Foreskin keratinocyte (primary cell): Measurements from ENCODE around the genes TBX15 and HAO2.

- RAMPAGE, total RNA: no peak
Observed at GRCh38 chr1:116982164-116982954, 19.2 kb upstream of the CD101 start.

- RAMPAGE, total RNA: no peak
Observed at GRCh38 chr1:116987851-116988671, 13.5 kb upstream of the CD101 start.

DNA sequence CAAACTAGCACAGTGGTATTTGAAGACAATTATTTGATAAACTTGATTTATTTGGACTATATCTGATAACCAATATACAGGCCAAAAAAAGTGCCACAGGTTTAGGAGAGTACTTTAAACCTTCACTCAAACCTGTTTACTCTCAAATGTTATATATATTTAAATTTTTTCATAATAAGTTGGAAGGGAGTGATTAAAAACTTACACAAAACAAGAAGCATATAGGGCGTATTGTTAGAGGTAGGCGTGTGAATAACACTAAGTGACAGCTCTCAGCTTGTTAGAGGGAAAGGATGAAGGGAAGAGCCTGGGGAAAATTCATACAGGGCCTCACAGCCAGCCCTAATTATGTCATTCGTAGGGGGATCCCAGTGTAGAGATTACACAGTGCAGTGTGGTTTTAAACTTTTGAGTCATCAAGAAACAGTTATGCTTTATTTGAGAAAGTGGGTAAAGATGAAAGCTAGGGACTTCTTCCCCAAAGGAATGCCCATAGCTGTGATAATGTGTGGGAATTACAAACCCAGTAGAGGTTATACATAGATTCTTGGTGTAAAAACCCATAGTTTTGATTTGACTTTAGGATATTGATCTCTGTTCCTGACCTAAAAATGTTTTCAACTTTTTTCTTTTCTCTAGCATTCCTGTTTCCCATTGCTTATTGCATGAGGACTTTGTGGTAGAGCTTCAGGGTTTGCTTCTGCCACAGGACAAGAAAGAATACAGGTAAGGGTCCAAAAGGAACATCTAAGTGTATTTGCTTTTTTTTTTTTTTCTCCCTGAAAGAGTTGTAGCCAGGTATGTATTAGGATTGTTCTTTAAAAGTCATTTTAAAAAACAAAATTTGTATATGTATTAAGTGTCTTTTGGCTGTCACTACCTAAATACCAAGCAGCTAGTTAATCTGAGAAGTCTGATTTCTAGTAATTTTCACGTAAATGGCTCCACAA, 1.9 kb downstream of the TTF2 start:
- RAMPAGE, total RNA: no peak

DNA sequence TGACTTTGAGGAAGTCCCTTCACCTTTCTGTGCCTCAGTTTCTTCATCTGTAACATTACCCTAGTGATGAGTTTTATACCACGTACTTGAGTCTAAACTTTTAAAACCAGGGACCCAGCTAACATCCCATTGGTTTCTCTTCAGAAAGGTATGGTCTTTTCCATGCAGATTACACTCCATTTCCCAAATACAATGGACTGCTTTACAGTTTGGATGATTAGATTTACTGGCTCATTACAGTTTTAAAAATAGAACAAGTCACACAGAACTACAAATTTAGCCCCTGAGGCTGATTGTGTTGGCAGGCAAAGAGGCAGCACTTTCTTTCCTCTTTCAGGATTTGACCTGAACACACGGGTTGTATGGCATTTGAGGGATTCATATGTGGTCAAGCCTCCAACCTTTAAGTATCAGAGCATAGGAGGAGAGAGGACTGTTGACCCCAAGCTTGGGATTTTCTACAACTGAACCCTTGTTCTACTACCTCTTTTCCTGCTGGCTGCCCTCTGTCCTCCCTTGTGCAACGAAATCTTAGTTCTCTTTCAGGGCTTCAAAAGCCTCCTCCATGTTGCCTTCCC, 21.8 kb upstream of the VTCN1 start:
- RAMPAGE, total RNA: no peak

DNA sequence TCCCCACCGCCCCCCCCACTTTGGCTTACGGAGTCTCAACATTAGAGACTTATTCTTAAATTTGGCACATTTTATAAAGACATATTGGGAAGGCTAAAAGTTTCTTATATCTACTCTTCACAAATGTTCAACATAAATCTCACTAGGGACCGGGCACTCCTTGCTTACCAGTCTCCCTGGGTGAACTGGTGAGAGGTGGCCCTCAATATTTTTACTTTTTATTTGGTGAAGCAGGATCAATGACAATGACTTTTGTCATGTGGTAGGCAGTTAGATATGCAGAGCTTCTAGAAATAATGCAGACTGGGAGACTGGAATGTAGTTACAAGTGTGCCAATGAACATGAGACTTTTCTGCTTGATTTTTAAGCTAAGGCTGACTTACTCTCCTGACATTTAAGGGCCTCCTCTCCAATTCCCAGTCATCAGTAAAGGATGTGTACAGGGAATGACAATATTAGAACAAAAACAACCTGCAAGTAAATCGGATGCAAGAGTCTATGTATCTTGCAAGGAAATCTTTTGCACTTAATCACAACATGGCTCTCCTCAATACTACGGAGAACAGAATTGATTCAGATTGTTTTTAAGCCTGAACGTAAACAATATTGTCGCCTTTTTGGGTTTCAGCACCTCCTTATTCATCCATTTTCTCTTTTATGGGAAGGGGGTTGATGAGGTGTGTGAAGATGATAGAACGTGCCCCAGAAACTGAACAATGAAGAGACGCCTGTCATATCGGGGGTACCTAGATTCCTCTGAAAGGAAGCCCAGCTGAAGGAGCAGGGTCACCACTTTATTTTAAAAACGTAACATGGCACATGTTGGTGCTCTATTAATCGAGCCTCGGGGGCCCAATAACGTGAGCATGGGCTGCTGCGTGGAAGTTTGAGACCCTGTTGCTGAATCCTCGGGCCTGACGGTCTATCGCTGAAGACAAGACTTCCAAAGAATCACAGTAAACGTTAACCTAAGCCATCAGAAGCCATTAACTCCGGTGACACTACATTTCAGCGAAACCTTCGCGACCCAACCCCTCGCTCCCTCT, 1.4 kb upstream of the MAN1A2 start:
- RAMPAGE, total RNA: no peak

- RAMPAGE, total RNA: no peak
Observed at GRCh38 chr1:117367876-117368219, 599 bp downstream of the MAN1A2 start.

- RAMPAGE, total RNA: no peak
Observed at GRCh38 chr1:117610996-117611801, 5.4 kb downstream of the TENT5C start.

GRCh38 chr1:117629423-117630104, 23.7 kb downstream of the TENT5C start:
- RAMPAGE, total RNA: no peak

DNA sequence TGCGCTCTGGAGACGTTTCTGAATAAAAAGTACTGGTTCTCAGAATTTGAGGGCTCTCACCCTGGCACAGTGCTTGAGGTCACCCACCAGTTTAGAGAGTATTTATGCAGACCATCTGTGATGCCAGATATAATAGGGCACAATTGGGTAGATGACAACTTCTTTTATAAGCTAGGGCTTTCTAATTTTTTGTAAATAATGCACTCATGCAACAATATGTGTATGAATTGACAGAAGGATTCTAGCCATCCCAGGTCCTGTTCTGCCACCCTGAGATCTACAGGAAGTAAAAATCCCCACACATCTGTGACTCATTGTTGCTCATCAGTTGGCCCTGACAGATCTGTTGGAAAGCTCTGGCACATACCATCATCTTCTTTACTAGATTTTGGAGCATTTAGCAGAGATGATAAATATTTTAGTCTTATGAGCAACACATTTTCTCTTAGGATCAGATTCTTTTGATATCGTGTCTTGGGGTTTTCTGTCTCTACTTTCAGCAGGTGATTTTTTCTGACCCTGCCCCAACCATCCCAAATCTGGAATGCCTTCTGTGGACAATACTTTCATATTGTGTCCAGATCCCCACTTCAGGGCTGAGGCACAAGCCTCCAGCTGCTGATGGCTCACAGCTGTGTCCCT, 103.0 kb downstream of the GDAP2 start:
- RAMPAGE, total RNA: no peak

GRCh38 chr1:117841108-117841657, 88.2 kb downstream of the GDAP2 start:
- RAMPAGE, total RNA: no peak

DNA sequence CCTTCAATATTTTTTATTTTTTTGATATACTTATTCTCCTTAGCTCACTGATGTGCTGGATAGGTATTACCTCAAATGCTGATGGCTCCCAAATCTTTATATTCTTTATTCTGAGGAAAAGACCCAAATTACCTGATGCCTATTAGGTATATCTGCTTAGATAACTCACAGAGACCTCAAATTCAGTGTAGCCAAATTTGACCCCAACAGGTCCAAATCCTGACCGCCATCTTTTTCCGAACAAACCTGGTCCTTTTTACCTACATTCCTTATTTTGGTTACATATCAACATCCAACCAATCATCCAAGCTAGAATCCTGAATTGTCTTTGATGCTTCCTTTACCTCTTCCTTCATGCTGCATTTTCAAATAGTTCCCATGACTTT, 22.2 kb downstream of the GDAP2 start:
- RAMPAGE, total RNA: no peak

- RAMPAGE, total RNA: no peak
Observed at GRCh38 chr1:118984246-118985117, 3.7 kb downstream of the TBX15 start.

GRCh38 chr1:118987337-118988523, at the start of gene TBX15:
Gene TBX15, minus strand, starts transcription at chr1:118988343.
- RAMPAGE, total RNA: no peak

- RAMPAGE, total RNA: no peak
Observed at GRCh38 chr1:118989397-118990457, 1.6 kb upstream of the TBX15 start.

GRCh38 chr1:119032981-119033413, 44.9 kb upstream of the TBX15 start:
- RAMPAGE, total RNA: no peak

GRCh38 chr1:119080387-119081176, 59.9 kb downstream of the WARS2 start:
- RAMPAGE, total RNA: no peak

GRCh38 chr1:119368638-119368915, at the start of gene HAO2:
Gene HAO2, plus strand, starts transcription at chr1:119368785.
- RAMPAGE, total RNA: no peak

- RAMPAGE, total RNA: no peak
Observed at GRCh38 chr1:119370626-119371274, 2.2 kb downstream of the HAO2 start.

DNA sequence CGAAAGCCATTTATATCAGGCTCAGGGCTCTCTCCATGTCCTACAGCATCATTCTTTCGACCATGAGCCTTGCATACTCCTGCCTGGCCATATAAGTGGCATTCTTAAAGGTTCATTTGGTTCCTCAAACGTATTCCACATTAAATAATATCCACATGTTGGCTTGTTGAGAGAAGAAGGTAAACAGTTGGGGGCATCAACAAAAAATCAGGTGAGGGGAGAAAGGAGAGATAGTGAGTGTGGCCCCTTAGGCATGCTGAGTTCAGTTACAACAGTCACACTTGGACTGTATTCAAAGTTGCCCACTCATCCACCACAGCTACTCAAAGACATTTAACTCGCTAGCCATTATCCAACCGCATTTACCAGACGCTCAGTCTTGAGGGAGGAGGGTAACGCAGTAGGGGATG, 1.5 kb downstream of the ZNF697 start:
- RAMPAGE, total RNA: no peak

DNA sequence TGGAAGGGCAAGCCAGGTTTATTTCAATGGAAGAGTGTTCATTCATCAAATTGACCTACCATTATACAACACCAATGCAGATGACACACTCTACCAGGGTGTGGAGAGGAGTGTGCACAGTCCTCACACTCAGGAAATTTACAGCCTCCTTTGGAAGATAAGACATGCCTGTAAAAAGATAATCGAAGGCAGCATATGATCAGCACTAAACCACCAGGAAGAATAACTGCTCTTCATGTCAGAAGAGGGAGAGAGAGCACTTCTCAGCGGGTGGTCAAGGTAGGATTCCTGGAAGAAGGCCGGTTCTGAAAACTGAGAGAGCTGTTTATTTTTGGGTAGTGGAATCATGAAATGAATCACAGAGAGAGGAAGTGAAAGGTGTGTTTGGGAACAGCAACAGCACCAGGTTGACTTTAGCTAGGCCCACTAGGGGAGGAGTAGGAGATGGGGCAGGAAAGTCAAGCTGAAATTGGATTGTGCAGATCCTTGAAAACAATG, 14.0 kb upstream of the ZNF697 start:
- RAMPAGE, total RNA: no peak